ENCODE measurements around a stretch of chr9.

DNA sequence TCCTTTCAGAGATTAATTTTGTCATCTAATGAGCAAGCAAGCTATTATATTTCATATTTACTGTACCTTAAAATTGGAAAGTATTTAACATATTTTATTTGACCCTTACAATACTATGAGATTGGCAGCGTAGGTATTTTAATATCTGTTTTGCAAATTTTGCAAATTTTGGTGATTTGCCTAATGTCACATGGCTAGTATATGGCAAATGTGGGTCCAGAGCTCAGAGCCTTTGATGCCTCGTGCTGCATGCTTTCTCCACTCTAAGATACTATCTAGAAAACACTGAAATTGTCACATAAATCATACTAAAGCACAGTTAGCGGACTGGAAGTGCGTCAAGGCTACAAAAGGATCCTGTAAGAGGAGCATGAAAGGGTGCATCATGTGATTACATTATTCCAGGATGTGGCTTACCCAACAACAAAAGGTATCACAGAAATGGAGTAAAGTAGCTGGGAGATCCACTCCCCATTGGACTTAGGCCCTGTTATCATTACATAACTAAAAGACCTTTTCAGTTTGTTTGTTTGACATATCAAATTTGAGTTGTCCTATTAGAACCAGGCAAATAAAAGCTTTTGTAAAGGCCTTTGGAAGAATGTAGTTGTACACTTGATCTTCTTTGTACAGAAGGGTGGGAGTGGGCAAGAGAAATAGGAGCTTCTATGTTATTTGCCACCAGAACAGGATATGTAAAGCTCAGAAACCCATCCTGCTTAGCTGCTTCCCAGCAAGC, 6.8 kb downstream of the SLC31A1 start:
- RRBS = no CpG with 5 or more reads among the region's 4 CpGs

DNA sequence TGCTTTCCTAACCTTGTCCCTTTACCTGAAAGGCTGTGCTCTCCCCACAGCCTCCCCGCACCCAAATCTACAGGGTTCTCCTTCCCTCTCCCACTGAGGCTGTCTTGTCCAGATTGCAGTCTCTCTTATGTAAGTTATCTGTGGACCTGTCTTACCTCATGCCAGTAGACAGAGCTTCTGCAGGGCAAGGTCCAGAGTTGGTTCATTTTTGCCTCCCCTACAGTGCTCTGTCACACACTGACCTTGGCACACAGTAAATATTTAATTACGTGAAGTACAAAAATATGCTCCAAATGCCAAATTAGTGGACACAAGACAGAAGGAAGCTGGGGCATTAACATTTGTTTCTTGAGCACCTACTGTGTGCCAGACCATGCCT, 5.8 kb downstream of the ALAD start:
- RRBS = no CpG with 5 or more reads among the region's 2 CpGs

GRCh38 chr9:113409479-113409847, 1.0 kb downstream of the POLE3 start:
- RRBS = no CpG with 5 or more reads among the region's 10 CpGs

DNA sequence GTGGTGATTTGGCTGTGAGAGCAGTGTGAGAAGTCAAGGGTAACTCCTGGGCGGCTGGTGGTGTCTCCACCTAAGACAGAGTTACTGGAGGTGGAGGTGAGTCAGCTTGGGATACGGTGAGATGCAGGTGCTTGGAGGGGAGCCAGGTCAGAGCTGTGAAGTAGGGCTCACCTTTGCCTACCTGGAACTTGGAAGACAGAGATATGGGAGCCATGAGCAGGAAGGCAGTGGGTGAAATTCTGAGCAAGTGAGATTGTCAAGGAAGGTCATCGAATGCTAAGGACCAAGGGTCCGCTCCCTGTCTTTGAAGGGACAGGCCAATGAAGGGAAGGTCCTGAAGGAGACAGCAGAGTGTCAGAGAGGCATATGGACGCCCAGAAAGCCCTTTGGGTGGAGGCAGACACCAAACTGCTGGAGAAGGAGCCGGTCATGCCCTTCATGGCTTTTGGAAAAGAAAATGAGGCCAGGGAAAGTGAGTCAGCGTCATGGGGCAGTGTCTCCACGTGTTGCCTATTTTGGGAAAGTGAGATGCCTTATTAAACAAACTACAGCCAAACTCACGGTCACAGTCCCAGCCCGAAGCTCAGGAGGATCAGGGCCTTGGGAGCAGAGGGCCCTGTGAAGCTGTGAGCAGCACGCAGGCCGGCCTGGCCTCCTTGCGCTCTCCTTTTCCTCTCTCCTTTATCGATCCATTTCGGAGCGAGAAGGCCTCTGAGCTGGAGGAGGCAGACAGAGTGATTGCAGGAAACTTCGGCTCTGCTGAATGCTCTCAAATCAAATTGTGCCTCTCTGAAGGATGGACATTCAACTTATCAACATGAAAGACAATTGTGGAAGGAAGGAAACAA, 24.9 kb downstream of the RGS3 start:
- RRBS = no CpG with 5 or more reads among the region's 17 CpGs

DNA sequence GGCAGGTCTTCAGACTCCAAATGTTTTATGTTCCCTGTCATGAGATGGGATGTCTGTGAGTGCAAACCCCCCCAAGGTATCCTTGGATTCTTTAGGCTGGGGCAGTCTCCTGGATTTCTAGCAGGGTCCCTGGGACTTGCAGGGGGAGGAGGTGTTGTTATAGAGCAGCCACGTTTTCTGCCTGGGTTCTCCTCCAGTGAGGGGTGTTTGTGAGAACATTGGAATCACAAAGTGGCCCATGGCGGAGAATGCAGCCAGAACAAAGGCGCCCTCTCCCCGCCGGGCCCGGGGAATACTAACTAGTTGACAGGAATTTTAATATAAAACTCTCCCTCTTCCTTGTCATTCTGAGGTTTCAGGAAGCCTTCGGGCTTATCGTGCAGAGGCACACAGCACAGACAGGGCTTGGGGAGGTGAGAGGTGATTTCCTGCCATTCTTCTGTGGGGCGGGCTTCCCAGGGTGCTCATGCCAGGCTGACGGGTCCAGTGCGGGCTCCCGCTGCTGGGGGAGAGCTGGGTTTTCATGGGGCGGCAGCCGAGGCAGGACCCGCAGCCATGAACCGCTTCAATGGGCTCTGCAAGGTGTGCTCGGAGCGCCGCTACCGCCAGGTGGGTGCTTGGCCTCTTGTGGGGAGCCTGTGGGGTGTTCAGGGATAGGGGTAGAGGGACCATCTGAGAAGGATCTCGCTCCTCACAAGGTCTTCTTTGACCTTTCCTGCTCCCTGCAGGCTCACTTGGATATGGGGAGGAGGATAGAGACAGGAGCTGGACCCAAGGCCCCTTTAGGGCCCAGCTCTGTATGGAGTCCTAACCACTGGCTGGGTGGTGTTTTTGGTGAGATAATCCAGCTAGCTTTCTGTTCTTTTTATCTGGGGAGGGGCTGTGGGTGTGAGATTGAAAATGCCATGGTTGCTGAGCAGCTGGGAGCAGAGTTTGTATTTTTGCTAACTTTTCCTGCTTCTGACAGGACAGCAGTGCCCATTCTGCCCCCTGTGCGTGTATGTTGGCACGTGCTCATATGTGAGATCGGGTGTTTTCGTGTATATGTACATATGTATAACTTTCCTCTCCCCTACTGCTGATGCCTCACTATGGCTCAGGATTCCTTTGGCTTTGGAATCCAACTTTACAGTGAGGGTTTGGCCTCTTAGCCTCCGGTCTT, 37.9 kb downstream of the RGS3 start:
- RRBS = no CpG with 5 or more reads among the region's 26 CpGs

- RRBS = no CpG with 5 or more reads among the region's 7 CpGs
These were observed 108.5 kb downstream of the RGS3 start for GRCh38 chr9:113571888-113572490.

DNA sequence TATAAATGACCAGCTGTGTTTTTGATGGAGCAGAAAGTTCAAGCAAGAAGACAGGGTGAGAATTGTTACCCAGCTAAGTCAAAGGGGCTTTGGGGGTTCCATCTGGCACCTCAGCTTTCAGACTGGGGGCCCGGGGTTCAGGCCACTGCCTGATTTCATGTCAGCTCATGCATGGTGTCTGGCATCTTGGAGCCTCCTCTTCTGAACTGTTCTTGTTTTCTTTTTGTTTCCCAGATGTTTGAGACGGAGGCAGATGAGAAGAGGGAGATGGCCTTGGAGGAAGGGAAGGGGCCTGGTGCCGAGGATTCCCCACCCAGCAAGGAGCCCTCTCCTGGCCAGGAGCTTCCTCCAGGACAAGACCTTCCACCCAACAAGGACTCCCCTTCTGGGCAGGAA, 119.7 kb downstream of the RGS3 start:
- RRBS = no CpG with 5 or more reads among the region's 3 CpGs

DNA sequence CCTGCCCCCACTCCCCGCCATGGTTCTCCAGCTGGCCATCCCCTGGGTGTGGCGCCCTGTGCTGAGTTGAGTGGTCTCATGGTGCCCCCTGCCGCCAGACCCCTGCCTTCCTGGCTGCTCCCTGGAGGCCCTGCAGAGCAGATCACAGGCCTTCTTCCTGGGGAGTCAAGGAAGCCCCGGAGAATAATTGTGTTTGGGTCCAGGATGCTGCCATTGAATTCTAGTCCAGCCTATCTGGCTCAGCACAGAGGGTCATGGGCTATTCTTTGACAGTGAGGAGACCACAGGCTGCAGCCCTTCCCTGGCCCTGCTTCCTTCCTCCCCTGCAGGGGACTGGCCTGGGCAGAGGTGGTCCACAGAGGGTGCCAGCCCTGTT, 124.3 kb downstream of the RGS3 start:
- RRBS = no CpG with 5 or more reads among the region's 4 CpGs

- RRBS = 82% methylated on average over 4 of the region's 24 CpGs
These were observed 146.2 kb downstream of the RGS3 start for GRCh38 chr9:113609437-113610441.

DNA sequence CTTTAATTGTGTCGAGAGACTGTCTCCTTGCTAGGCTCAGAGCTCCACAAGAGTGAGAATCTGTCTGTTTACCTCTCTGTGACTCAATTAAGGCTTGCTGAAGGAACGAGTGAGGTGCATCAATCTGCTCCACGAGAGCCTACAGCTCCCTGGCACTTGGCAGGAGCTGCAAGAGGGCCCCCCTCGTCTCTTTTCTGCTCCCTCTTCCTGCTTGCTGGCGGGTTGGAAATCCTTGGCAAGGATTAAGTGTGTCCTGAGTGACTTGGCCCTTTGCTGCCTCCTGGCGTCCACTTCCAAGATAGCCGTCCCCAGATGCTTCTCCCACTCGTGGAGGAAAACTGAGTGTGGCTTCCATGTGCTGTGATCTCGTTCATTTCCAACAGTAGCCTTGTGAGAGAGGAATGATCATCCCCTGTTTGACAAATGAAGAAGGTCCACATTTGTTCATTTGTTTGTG, 191.8 kb downstream of the RGS3 start:
- RRBS = no CpG with 5 or more reads among the region's 9 CpGs

GRCh38 chr9:113675382-113676034, 200.6 kb upstream of the ZNF618 start:
- RRBS = no CpG with 5 or more reads among the region's 12 CpGs

DNA sequence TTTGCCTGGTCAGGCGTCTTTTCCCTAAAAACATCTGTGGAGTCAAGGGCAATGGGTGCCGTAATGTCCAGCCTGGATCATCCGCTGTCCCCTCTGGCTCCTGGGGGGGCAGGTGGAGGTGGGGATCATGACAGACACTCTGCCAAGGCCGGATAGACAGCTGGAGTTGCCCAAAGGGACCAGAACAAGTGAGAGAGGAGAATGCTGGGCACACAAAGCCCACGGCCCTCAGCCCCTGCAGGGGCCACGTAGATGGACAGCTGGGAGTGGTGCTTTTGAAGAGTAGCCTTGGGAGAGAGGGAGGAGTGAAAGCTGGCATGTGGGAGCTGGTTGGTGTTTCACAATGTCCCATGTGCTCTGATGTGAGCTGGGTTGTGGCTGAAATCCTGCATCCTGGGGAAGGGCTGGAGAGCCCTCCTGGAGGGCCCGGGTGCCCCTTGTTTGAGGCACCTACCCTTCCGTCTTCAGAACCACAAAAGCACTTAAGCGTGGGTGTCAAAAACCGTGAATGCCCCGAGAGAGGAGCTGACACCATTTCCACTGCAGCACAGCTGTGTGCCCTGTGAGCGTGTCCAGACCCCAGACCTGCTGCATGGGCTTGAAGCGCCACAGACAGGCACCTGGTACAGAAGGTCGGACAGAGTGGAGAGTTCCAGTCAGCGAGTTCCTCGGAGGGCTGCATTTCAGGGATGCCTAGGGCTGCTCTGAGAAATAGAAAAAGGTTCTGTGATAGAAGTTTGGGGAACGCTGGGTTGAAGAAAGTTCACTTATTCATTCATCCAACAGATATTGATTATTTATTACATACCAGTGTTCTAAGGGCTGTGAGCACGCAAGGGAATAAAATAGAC, 199.0 kb upstream of the ZNF618 start:
- RRBS = no CpG with 5 or more reads among the region's 18 CpGs

GRCh38 chr9:114038156-114038479, 40.0 kb downstream of the AMBP start:
- RRBS = no CpG with 5 or more reads among the region's 8 CpGs

- RRBS = no CpG with 5 or more reads among the region's 5 CpGs
These were observed 3.5 kb downstream of the AMBP start for GRCh38 chr9:114074459-114075190.

DNA sequence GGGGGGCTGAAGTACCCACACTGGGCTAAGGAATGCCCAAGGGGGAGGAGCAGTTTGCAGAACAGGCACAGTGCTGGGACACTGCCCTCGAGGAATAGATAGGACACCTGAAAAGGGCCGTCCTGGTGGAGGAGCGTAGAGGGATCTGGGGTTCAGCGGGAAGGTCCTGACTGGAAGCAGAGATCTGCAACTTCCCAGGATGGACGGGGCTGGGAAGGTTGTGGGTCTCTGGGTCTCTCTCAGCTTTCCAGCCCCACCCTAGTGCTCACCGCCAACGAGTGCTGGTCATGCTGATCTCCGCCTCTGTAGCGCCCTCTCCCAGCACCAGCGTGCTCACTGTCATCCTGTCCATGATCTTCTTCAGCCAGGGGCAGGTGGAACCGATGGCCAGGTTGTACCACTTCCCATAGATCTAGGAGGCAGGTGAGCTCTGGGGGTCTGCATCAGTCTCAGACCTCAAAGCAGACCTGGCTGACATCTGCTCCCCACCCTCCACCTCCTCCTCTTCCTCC, 1.7 kb downstream of the AMBP start:
- RRBS = no CpG with 5 or more reads among the region's 11 CpGs

DNA sequence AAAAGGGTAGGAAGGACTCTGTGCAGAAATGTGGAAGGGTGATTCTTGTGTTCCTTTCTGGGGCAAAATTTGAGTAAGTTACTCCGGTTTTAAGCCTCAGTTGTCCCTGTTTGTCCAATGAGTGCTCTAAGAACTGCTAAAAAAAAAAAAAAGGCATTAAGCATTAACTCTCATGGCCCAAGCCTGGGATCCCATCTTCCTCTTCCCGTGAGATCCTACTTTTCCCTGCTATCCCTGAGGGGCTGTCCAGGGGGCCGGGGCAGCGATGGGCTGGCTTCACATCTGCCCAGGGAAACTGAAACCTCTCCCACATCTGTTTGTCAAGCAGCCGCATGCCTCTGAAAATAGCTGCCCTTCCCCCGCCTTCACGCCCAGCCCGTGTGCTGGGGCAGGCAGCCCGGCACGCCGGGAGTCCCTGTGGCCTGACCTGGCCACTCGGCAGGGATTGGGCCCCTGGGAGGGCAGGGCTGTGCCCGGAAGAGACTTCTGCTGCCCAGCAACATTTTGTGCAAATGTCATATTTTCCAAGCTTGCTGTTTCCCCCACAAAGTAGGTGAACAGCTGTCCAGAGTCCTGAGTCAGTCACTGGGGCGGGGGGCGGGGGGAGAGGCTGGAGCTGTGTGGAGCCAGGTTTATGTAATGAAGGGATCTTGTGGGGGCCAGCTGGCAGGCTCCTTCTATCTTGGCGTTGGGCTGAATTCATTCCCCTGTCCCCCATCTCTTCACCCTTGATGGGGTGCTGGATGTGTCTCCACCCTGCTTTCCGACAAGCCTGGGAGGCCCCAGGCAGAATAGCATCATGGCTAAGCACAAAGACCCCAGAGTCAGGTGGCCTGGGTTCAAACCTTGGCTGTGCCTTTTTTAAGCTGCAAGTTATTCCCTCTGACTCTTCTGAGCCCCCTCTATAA, 8.2 kb downstream of the COL27A1 start:
- RRBS = 11% methylated on average over 3 of the region's 17 CpGs

DNA sequence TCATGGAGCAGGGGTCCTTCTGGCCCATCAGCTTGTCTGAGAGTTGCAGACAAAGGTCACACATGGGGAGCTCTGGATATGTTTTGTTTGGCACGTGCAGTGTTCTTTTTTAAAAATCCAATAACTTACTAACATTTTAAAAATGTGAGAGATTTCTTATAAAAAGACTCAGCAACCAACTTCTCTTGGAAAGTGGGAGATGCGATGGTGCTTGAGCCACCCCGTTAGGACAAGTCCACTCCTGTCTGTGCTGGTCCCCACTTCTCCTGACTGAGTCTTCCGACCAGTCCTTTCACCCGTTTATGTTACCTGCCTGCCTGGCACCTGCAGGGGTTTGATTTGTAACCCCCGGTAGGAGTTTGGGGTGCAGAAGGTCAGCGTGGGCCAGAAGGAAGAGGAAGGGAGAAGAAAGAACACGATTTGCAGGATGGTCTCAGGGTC, 14.5 kb downstream of the COL27A1 start:
- RRBS = 13% methylated on average over 3 of the region's 8 CpGs

- RRBS = no CpG with 5 or more reads among the region's 9 CpGs
These were observed 1.4 kb upstream of the ORM2 start for GRCh38 chr9:114328165-114328769.

GRCh38 chr9:114329914-114330336, 256 bp downstream of the ORM2 start:
- RRBS = no CpG with 5 or more reads among the region's 7 CpGs

DNA sequence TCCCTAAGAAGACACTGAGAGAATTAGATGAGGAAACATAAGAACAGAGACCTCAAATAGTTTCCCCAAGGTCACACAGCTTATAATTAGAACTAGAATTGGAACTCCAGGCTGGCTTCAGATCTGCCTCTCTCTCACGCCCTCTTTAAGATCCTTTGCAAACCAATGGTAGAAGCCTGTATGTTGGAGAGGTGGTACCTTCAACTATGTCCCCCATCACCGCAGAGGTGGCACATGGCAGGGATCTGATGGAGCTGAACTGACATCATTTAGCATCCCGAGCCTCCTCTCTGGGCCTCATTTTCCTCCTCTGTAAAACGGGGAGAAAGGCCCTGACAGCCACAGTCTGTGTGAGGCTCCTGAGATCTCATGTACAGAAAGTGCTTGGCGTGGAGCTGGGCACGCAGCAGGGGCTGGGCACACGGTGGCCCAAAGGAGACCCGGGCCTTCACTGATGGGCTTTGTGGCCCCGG, 1.4 kb downstream of the ORM2 start:
- RRBS = no CpG with 5 or more reads among the region's 9 CpGs

Data from GM06990 (cell line).